ENCODE measurements around a stretch of chr7.

- RRBS = 97% methylated on average over 6 of the region's 45 CpGs
These were observed 41.9 kb upstream of the PDGFA start for GRCh38 chr7:561419-562046.

DNA sequence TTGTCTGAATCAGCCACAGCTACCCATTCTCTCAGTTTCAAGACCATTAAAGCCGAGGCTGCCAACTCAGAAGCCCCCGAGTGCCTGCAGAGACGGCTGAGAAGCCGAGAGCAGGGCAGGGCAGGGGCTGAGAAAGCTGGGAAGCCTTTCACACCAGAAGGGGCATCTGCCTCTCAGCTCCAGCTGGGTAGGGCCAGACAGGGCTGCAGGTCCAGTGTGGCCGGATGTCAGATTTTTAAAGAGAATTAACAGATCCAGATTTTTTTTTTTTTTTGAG lies 54.5 kb upstream of the PDGFA start:
- RRBS = no CpG with 5 or more reads among the region's 5 CpGs

- RRBS = no CpG with 5 or more reads among the region's 47 CpGs
These were observed 84.8 kb upstream of the PDGFA start for GRCh38 chr7:604144-605182.

- RRBS = no CpG with 5 or more reads among the region's 2 CpGs
These were observed 88.7 kb upstream of the PDGFA start for GRCh38 chr7:608367-608717.

DNA sequence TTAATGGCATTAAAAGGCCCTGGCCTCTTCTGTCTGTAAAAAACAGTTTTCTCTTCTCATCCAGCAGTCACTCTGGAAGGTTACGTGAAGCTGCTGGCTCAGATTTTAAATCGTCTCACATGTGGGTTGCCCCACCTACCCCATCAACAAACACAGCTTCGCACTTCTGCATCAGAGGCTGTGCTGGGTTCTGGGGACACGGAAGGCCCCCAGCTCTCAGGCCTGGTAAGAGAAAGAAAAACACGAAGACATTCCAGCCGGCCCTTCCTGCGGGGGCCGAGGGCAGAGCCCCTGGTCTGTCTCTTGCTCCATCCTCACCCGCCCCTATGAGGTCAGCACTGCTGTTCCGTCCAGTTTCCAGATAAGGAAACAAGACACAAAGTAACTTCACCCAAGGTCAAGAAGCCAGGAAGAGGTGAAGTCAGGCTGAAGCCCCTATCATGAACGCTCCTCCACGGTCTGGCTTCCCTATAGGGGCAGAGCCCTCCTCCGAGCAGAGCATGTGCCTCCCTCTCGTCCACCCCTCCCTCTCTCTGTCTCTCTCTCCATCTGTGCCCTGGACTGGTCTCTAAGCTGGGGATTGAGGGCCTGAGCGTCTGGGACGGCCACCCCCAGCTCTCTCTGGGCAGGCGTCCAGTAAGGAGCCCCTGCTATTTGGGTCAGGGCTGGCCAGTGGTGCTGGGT lies 91.2 kb upstream of the PDGFA start:
- RRBS = no CpG with 5 or more reads among the region's 17 CpGs

- RRBS = no CpG with 5 or more reads among the region's 2 CpGs
These were observed 19.7 kb upstream of the SUN1 start for GRCh38 chr7:812632-812918.

DNA sequence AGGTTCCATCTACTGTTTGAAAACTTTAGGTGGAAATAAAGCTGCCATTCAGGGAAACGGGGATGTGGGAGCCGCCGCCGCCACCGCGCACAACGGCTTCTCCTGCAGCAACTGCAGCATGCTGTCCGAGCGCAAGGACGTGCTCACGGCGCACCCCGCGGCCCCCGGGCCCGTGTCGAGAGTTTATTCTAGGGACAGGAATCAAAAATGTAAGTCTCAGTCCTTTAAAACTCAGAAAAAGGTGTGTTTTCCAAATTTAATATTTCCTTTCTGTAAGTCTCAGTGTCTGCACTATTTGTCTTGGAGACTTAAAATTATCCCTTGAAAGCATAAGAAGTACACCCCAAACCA lies 11.0 kb downstream of the SUN1 start:
- RRBS = no CpG with 5 or more reads among the region's 17 CpGs

DNA sequence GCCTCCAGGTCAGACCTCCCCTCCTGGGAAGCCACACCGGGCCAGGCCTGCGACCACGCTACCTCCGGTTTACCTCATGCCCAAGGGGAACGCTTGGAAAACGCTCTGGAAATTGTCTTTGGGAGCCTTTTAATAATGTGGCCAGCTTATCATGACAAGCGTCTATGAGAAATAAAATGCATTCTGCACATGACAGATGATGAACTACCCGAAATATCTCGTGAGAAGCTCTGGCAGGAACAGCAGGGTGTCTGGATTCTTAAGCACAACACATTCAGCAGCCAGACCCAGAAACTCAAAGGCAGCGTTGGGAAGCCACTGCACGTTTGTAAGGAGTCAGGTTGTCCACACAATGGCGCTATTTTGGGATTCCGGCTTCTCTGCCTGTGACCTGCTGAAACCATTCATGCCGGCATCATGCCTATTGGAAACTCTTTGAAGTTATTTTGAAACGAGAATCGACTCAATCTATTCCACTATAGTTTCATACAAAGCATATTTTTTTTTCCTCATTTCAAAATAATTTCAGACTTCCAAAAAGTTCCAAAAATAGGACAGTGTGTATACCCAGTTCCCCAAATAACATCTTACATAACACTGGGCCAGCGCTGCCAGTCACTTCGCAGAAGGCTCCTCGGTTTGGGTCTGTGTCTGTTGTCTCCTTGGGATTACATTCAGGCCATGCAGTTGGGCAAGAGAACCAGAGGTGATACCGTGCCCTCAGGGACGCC lies 10.4 kb upstream of the ADAP1 start:
- RRBS = no CpG with 5 or more reads among the region's 21 CpGs

- RRBS = 45% methylated on average over 9 of the region's 39 CpGs
These were observed 16.8 kb downstream of the CYP2W1 start for GRCh38 chr7:999613-1000328.

DNA sequence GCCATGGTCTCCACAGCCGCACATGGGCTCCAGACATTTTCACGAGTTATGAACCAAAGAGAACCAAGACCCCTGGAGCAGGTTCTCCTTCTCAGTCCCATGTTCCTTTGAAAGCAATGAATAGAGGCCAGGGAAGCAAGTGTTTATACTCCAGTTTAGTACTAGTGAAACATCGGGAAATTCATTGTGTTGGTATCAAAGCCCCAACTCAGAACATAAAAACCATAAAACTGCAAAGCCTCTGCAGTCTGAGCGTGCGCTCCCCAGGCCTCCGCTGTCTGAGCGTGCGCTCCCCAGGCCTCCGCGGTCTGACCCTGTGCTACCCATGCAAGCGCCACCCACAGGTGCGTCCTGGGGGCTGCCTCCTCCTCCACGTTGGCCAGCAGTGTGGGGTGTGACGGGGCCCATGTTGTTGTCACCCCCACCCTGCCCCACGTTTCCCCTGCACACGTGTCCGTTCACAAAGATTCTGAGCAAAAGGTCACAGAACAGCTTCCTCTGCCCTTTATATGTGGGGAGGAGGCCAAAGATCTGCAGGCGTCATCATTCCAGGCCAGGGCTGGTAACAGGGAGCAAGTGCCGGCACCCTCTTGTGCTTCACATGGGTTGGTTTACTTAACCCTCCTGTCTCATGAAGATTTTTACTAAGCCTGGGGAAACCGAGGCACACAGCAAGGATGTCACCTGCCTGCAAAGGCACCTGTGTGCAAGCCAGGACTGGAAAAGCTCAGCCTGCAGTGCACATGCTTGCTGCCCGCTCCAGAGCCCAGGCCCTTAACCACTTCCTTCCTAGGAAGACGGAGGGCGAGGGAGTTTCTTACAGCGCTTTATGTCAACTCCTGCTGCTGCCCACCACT lies 4.6 kb downstream of the GPR146 start:
- RRBS = no CpG with 5 or more reads among the region's 24 CpGs

DNA sequence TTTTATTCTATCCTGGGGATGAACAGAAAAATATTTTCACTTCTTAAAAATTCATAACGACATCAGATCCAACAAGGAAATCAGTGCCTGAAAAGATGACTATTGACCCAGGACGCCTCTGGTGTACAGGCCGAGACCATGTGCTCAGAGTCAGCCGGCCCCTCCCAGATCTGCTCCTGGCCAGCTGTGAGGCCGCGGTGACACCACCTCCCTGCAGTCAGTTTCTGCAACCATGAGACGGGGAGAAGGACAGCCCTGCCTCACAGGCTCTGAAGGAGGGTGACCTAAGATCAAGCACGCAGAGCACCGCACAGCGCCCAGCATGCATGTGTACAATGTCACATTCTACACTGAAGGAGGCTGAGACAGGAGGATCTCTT lies 2.7 kb upstream of the GPER1 start:
- RRBS = no CpG with 5 or more reads among the region's 10 CpGs

DNA sequence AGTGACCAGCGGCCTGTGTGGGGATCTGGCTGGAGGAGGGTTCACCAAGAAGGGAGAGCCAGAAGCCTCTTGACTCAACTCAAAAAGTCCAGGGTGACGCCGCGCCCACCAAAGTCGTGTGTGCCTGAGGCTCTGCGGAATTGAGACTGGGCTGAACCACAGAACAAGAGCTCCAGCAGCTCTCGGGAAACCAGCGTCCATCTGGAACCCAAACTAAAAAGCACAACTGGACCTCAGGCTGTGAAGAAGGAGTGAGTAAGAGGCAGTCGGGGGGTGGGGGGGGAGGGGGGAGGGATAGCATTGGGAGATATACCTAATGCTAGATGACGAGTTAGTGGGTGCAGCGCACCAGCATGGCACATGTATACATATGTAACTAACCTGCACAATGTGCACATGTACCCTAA lies 13.8 kb downstream of the C7orf50 start:
- RRBS = no CpG with 5 or more reads among the region's 11 CpGs

GRCh38 chr7:1176131-1176880 lies 16.3 kb upstream of the ZFAND2A start:
- RRBS = 3% methylated on average over 5 of the region's 38 CpGs

- RRBS = 8% methylated on average over 22 of the region's 39 CpGs
These were observed 4.7 kb downstream of the UNCX start for GRCh38 chr7:1237394-1237710.

DNA sequence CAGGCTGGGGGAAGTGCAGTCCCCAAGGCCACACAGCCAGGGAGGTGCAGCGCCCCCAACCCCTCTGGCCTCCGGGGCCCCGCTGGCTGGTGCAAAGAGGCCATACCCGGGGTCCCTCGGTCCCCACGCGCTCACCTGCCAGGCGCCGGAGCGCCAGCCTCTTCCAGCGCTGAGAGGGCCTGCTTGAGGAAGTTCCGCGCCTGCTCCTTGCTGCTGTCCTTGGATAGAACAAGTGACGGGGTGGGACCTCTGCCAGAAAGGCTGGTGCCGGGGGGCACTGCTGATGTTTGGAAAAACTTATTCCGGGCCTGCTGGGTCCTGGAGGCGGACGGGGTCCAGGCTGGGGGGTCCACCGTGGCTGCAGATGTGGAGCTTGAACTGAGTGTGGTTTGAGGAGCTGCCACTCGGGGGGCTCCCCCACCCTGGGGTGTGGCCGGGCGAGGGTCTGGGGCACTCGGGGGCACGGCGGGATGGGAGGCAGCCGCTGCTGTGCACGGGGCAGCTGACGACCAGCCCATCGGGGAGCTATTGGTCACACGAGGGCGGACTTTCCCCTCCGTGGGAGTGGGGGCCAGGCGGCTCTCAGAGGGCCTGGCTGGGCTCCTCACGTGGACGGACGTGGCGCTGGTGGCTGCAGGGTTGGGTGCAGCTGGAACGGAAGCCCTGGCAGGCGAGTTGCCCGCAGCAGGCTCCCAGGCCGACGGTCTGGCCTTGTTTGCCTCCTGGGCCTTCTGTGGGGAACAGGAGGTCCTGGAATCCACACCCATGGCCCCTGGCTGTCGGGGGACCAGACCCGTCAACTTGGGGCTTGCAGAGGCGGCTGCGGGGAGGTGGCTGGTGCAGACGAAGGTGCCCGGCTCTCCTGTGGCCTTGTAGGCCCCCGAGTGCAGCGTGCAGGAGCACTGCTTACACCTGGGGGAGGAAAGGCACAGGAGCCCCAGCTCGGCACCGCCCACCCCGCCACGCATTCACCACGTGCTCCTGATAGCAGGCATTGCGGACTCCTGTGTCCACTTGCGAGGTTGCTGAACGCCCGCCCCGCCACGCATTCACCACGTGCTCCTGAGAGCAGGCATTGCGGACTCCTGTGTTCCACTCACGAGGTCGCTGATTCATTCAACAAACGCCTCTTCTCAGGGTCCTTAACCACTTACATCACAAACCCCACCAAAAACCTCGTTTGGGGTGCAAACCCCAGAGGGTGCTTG lies 14.3 kb downstream of the MICALL2 start:
- RRBS = 83% methylated on average over 6 of the region's 67 CpGs

GRCh38 chr7:1453812-1454407 lies 5.4 kb downstream of the MICALL2 start:
- RRBS = 56% methylated on average over 1 of the region's 20 CpGs

DNA sequence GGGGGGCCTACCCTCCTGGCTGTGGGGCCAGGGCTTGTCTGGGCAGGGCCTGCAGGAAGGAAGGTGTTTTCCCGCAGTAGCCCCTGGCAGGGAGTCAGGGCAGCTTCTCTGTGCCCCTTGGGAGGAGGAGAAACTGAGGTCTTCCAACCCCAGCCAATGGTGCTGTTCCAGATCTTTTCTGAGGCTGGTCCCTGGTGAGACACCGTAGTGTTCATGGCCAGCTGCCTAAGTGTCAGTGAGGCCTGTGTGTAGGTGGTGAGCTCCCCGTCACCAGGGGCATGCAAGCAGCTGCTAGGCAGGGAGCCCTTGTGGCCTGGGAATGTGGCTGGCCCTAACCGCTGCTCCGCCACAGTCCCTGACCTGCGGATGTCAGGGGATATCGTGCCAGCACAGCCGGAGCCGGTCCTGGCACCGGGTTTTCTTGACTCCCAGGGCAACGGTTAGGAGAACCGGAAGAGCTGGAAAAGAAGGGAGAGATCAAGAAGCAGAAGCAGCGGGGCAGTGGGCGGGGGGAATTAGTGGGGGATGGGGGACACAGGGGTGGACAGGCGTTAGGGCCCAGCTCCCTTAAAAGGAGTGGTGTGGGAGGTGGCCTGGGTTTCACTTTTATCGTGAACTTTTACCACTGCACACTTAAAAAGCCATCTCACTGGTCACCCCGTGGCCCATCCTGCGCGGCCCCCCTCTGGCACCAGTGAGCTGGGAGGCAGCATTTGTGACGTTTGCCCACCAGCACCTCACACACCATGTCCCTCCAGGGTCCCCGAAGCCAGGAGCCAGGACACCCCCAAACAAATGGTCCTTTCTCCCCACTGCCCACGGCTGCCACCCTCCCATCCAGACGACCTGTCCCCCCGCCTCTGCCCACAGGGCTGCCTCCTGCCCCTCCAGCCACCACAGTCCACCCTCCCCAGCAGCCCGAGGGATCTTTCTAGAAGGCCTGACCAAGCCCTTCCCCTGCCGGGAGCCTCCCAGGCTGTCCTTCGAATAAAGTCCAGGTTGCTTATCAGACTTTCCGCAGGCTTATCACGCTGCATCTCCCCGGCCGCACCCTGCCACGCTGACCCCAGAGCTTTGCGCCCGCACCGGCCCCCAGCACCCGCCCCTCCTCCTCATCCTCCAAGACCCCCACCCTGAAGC lies 1.7 kb upstream of the MICALL2 start:
- RRBS = 92% methylated on average over 7 of the region's 36 CpGs

GRCh38 chr7:1476077-1477096 lies 17.1 kb upstream of the MICALL2 start:
- RRBS = 93% methylated on average over 18 of the region's 49 CpGs

DNA sequence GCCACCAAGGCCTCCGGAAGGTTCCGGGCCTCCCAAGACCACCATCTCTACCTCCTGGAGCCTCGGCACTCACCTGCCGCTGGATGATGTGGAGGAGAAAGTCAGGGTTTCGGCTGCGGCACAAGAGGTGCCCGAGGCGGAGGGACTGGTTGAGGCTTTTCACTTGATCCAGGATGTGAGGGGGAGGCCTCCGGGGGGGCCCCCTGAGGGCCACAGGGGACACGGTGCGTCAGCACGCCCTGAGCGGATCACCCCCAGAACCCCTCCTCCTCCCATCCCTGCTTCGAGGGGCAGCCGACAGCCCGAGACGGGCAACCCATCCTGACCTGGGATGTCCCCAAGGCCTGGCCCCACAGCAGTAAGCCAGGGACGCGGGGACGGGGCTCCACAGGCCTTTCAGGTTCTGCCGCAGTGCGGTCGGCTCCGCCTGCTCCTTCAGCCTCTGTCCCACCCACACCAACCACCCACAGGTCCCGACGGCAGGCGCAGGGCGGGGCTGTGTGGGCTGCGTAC lies 16.9 kb downstream of the INTS1 start:
- RRBS = 95% methylated on average over 1 of the region's 29 CpGs

GRCh38 chr7:1531474-1532123 lies 1.1 kb downstream of the MAFK start:
- RRBS = no CpG with 5 or more reads among the region's 28 CpGs